ENCODE measurements around the gene SERPINB7.

DNA sequence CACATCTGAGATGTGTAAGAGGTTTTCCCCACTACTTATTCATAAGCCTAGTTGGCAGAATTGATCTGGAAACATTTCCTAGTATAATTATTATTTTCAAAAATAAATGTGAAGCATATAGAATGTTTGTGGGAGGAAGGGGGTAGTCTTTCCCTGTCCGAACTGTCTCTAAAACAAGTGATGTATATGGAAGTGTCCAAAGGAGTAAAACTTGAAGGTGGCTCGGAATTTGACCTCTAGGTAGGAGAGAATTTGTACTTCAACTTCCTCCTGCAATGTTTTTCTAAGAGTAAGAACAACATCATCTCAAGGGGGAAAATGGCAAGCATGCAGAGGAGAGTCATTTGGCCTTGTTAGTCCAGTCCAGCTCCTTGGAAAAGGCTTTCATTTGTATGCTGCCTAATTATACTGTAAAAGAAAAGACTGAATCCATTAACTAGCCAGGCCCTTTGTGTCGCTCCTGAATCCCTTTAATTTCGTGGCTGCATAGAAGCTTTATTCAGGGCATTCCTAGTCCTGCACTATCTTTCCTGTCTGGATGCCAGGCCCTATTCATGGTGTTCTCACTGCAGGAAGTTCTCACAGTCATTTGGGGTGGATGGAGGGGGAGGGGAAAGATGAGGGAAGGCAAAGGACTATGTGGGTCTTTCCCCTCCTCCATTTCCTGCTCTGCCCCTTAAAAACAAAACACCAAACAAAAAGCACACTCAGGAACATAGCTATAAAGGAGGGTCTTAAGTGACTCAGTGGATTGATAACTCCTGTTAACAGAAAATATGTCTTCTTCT is 36.0 kb downstream of the PHLPP1 start:
- RAMPAGE, total RNA, result no peak

DNA sequence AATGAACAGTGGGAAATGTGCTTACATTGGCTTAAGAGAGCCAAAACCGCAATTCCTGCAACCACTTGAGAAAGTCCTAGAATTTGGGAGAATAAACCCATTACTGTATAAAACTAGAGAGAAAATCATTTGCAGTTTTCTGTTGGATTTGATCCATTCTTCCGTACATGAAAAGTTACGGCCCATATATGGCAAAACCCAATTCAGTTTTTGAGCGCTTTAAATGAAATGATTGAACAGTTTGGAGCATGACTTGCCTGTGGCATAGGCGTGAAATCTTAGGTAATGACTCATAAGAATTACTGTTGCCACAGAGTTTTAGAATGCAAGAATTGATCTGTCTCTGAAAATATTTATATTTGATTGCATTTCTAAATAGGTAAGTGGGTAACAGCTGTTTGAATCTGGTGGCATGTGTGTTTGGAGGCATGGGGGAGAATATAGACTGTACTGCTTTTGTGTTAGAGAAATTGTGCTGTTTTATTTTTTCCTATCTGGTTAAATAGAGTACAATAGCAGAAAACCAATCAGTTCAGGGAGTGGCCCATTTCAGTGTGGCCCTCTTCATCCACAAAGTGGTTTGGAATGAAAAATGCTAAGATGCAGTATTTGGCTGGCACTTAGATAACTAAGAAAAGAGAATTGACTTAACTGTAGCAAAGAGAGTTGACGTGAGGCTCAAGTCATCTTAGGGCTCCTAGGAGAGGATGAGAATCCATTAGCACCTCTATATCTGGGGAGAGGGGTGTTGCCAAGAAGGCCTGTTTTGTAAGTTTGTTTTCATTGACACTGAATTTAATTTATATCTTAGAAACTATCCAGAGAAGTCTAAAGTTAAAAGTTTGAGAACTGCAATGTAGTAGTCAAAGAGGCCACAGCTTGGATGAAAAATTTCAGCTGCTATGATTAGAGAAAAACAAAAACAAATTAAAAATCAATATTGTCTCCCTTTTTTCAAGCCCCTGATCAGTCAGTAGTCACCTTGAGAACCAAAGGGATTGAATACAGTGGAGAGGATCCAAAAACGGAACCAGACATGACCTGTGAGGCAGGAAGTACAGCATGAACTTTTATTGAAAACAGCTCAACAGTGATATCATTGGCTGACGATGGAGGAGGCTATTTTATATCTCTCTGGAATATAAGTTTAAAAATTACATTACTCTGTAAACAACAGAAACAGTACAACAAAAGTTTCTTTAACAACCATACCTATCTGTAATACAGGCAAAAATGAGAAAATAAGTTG is 52.4 kb downstream of the PHLPP1 start:
- RAMPAGE, total RNA, result no peak

GRCh38 chr18:62881690-62882172 is 166.4 kb downstream of the PHLPP1 start:
- RAMPAGE, total RNA, result no peak

- RAMPAGE, total RNA, result no peak
These were observed 287.7 kb downstream of the PHLPP1 start for GRCh38 chr18:63003062-63003400.

DNA sequence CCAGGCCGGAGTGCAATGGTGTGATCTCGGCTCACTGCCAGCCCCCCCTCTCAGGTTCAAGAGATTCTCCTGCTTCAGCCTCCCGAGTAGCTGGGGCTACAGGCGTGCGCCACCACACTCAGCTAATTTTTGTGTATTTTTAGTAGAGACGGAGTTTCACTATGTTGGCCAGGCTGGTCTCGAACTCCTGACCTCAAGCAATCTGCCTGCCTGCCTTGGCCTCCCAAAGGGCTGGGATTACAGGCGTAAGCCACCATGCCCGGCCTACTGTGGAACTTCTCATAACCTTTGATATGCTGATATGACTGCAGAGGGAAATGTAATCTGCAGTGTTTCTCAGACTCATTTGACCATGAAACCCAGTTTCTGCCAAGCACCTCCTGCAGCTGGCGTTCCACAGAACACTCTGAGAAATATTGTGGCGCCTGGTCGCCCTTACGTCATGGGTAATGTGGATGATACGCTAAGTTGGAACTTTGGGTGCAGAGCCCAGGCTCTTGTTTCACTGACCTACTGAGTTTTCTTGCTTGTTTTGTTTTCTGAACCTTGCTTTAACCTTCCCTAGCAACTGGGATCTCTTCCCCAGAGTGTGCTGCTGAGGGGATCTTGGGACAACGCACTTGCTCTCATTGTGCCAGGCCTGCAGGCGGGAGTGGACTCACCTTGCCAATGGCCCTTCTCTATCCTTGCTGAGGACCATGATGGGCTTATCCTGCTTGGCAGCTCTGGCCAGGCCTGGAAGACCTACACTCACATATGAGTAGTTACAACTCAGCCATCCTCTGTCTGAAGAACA is 213.6 kb downstream of the BCL2 start:
- RAMPAGE, total RNA, result no peak

GRCh38 chr18:63155798-63156889 is 163.4 kb downstream of the BCL2 start:
- RAMPAGE, total RNA, result no peak

DNA sequence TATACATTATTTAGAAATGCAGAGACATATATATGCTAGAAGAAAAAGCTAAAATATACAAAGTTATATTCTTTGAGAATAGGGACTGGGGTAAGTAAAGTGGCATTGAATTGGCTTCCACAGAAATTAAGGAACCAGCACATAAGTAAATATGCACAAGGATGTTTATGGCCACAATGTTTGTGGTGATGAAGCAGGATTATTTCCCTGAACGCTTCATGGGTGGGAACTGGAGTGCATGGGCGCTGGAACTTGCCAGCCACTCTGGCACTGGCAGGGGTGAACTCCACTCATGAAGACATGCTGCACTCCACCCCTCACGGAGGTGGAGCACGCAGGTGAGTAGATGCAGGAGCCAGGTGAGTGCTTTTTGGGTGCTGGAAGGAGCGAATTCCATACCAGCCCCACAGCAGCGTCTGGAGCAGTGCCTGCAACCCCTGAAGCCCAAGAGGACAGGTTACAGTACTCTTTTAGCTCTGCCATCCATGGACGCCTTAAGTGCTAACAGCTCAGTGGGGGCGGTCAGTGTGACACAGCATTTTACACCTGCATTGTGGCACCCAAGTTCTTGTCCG is 94.1 kb downstream of the BCL2 start:
- RAMPAGE, total RNA, result no peak

DNA sequence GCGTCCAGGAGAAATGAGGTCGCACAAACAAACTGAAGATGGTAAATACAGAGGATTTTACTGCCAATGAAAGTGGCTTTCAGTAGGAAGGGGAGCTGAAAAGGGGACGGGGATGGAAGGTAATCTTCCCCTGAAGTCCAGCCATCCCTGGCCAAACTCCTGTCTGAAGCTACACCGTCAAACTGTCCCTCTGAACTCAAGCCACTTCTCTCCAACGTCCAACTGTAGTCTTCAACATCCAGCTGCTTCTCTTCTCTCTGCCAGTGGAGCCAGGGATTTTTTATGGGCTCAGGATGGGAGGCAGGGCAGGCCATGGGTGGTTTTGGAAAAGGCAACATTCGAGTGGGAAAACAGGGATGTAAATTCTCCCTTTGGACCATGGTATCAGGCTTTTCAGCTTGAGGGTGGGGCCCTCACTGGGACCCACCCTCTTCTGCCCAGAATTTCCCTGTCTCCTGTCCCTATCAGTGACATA is 93.6 kb downstream of the BCL2 start:
- RAMPAGE, total RNA, result no peak

- RAMPAGE, total RNA, result no peak
These were observed 26.6 kb downstream of the BCL2 start for GRCh38 chr18:63292599-63293736.

- RAMPAGE, total RNA, result no peak
These were observed 11.2 kb downstream of the SERPINB12 start for GRCh38 chr18:63553310-63553824.

DNA sequence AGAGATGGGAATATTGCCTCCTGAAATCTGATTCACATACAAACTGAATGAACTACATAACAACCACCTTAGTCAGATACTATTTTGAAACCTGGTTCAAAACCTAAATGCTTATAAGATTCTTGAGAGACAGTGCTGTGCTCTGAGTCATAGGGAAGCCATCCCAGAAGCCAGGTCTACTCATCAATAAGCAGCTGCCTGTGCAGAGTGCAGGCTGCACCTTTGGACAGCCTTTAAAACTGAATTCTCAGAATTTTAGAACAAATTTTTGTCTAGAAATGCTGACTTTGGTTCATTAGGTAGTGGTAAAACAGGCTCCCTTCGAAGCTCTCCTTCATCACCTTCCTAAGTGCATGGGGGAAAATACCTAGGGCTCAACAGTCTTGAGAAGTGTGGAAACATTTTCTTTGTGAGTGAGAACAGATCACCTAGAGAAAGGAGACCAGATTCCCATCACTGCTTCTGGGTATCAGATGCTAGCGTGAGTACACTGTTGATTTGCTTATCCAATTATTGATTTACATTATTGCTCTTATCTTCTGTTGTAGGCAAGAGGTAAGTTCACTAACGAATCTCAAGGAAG is at the start of gene SERPINB7:
TSS of gene SERPINB7 (plus strand) at position 183 of the 583 bp plus-strand sequence.
- RAMPAGE, total RNA, result no peak

GRCh38 chr18:63974269-63975178 is 4.6 kb downstream of the SERPINB8 start:
- RAMPAGE, total RNA, result no peak

GRCh38 chr18:65751324-65751733 is 517 bp downstream of the CDH7 start:
- RAMPAGE, total RNA, result no peak

DNA sequence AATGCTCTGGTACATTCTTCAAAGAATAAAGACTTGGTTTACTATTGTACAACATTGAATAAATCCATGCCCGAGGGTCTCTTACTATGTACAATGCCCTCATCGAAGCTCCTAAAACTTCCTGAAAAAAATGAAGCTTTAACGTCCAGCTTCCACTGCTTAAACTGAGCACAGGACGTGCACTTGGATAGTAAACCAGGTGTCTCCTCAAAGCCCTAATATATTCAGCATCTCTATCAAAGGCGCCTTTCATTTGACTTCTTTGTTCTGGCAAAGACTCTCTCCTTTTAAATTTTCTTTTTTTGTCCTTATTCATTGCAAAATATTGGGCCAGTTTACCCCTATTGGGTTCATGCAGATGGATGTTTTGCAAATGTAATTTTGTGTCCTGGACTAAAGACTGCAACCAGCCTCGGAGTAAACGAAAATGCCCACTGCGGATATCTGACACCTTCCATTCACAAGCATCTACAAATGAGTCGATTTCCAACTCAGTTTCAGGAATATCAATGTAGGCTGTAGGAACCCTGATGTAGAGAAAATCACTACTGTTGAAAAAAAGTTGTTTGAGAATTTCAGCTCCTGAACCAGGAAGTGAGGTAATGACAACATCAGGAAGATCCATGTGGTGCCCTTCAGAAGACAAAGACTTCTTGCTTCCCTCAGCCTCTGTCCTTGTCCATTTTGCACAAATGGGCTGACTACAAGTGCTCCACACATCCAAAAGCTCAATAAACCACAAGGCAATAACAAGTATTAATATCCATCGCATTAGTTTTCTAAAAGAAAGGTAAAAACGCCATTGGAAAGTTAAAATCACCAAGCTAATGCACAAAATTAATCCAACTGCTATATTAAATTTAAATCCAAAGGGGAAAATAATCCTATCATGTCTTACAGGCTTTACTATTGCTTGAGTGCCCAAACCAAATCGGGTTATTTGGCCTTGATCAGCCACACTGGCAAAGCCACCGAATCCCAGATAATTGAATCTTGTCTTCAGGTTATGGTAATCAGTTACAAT is 4.8 kb downstream of the DSEL start:
- RAMPAGE, total RNA, result no peak

- RAMPAGE, total RNA, result no peak
These were observed 7.5 kb upstream of the CCDC102B start for GRCh38 chr18:68790078-68791144.

DNA sequence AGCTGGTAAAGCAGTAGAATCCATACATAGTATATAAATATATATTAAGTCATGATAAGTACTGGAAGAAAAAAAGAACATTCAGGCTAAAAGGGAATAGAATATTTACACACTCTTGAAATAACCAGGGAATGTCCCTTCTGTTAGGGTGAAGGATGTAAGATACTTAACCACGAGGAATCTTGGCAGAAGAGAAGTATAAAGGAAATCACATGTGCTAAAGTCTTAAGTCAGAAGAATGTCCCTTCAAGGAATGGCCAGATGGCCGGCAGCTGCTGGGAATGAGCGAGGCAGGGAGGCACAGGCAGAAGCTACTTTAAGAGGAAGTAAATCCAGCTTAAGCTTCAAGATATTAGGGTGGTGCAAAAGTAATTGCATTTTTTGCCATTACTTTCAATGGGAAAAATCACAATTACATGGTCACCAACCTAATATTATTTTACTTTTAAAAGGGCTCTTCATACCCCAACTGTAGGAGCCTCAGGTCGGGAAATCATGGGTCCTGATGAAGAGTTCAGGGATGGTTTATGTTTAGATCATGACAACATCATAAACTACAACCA is 5.5 kb downstream of the CCDC102B start:
- RAMPAGE, total RNA, result no peak

GRCh38 chr18:68836711-68837193 is 38.9 kb downstream of the CCDC102B start:
- RAMPAGE, total RNA, result no peak

DNA sequence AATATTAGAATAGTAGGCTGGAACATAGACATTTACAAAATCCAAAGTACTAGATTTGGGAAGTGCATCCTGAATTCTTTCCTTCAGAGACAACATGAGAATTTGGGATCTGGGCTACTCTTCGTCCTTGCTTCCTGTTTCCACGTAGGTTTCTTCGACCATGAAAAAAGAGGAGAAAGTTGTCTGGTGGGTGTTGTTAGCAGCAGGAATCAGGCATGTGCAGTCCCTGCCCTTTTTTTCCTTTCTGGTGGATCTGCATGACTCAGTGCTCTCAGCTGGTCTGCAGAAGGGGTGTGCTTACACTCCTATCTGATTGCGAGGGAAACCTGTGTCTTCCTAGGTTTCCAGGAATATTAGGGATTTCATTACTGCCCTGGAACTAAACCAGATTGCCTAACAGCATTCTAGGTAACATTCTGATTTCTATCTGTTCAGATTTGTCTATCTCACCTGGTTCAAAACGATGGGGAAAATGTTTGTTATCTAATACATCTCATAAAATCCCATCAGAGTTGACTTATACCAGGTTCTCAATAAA is 174.3 kb downstream of the CCDC102B start:
- RAMPAGE, total RNA, result no peak

DNA sequence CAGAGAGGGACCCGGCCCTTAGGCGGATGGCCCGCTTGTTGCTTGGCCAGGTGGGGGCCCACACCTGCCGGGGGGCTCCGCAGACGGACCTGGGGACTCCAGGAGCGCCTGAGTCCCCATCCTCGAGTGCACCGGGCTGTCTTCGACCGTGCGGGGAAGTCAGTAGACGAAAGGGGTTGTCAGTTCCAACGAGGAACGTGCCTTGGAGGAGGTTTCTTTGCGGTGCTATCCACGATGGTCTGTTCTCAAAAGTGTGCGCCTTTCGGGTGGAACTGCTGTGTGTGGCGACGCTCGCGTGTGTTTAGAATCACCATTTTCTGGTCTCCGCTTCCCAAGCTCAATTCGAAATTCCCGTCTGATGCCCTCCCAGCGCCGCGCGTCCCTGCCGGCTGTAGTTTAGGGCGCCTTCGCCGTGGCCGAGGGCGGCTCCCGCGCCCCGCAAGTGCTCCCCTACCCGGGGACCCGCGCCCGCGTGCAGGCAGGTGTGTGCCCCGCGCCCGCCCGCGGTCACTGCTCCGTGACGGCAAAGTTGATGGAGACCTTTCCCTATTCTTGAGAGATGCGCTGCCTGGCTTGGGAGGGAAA is 814 bp downstream of the DOK6 start:
- RAMPAGE, total RNA, result no peak

GRCh38 chr18:69961536-69961880 is 13.8 kb upstream of the CD226 start:
- RAMPAGE, total RNA, result no peak

Measured in foreskin keratinocyte (primary cell).